Heart (tissue), 3 donors: ENCODE results near the genes CCNL2, MMP23B and GABRD.

GRCh38 chr1:1385936-1386983 lies 11.3 kb upstream of the AURKAIP1 start:
- RAMPAGE, long total RNA, 2 experiments, result no peak in any of the 2 experiments

DNA sequence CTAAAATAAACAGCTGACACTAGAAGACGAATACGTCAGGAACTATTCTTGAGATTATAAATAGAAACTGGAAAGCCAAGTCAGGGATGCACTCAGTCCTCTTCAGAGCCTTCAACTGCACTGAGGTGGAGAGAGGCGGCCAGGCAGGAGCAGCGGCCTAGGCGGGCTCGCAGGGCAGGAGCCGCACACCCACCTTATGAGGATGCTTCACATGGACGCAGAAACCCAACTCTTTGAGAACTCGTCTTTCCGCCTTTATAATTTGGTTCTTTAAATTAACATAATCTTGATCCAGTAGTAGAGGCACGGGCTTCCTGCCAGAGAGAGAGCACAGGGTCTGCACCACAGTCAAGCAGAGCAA lies 4.0 kb downstream of the CCNL2 start:
- RAMPAGE, long total RNA, 2 experiments, result no peak in any of the 2 experiments

- RAMPAGE, long total RNA, 2 experiments, result start-site peak on the minus strand in 1 of 2 experiments, at chr1:1399314-1399320 at its widest, 165 reads per replicate
These were observed at the start of gene CCNL2 for GRCh38 chr1:1399038-1399442. Gene CCNL2, minus strand, starts transcription at chr1:1399335.

GRCh38 chr1:1442017-1442677 lies 6.7 kb downstream of the VWA1 start:
- RAMPAGE, long total RNA, 2 experiments, result no peak in any of the 2 experiments

- RAMPAGE, long total RNA, 2 experiments, result no peak in any of the 2 experiments
These were observed 10.7 kb downstream of the ATAD3A start for GRCh38 chr1:1522487-1523235.

DNA sequence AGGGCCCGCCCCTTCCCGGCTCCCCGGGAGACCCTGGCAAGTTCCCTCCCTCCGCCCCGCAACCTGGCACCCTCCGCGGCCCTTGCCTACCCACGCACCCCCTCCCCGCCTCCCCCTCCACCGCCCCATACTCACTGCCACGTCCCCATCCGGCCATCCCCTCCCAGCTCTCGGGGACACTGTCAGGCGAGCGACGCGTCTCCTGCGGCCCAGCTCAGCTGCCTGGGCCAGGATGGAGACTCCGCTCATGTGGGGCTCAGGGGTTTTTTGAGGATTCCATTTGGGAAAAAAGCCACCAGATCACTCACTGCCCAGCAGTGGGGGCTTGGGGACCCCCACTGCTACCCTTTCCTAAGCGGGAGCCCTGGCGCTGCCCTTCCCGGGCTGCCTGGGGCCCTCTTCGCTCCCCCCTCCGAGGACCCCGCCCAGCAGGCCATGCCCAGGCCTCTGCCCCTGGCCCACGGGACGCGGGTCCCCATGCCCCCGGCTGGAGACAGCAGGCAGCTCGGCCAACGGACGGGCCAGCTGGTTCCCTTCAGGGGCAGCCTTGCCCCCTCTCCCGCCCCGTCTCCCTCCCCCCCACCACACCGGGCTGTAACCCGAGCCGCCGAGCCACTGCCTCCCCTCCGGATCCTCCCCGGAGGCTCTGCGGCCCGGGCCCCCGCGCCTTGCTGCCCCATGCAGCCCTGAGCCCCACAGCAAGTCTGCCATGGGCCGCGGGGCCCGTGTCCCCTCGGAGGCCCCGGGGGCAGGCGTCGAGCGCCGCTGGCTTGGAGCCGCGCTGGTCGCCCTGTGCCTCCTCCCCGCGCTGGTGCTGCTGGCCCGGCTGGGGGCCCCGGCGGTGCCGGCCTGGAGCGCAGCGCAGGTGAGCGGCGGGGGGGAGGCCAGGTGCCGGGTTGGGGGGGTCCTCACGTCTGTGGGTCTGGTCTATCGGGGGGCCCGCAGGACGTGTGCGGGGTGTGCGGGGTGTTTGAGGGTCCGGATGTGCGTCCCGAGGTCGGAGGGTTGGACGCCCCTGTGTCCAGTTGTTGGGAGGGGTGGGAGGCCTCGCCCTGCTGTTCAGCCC lies at the start of gene MMP23B:
MMP23B (plus strand) TSS at position 664 of the 1,066 bp plus-strand sequence.
- RAMPAGE, long total RNA, 2 experiments, result no peak in any of the 2 experiments

- RAMPAGE, long total RNA, 2 experiments, result no peak in any of the 2 experiments
These were observed 3.5 kb downstream of the CDK11B start for GRCh38 chr1:1655330-1655656.

DNA sequence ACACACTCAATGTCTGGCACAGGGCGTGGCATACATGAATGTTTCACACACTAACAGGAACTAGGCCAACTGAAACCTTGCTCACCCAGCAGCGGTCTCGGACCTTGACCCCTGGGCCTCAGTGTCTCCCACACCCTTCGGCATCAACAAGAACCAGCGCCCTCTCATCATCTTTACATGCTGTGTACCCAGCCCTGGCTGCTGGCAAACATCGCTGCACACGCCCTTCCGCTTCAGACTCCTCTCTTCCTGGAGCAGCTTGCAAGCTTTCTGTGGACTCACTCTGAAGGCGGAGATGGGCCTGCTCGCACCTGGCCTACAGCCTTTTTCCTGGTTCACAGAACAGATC lies 8.7 kb downstream of the CDK11A start:
- RAMPAGE, long total RNA, 2 experiments, result no peak in any of the 2 experiments

- RAMPAGE, long total RNA, 2 experiments, result no peak in any of the 2 experiments
These were observed 2.9 kb downstream of the NADK start for GRCh38 chr1:1775231-1775949.

DNA sequence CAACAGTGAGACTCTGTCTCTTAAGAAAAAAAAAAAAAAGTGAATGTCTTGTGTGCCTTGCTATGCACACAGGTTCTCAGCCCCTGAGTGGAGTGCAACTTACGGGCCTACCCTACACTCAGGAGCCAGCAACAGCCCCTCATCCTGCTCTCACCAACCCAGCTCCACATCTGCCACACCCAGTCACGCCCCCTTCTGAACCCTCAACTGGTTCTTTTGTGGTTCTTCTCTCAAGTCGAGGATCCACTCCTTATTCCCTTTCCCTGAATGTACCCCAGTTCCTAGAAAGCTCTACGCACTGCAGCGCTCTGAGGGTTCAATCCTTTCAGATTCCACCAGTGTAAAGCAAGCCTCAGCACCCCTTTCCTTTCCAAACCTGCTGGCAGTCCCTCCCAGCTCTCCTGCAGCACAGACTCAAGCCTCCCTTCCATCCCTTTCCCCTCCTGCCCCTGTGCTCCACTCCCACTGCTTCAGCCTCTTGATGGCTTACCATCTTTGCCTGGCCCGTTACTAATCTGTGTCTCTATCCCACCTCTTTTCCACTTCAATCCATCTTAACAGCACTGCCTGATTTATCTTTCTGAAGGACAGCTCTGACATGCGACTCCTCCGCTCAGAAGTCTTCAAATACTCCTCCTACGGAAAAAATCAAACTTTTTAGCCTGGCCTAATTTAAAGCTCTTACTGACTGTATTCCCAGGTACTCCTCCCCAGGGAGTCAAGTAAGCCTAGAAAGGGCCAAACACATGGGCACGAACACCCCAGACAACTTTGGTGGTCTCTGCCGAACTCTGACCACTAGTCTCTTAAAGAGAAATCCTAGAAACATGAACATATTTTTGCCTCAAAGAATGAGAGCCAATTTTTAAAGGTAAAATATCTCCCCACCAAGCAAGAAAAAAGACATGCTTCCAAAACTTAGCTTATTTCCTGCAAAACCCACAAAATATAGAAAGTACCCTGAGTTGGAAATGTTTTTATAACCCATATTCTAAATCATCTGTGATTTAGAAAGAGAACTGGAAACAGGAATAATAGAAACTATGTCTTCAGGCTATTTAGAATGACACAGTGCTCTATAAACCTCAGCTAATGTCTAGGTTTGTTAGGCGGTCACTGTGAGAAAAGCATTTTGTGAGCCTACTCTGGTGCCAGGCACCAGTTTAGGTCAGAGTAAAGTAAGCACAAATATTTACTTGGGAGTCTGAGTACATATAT lies 37.8 kb downstream of the GNB1 start:
- RAMPAGE, long total RNA, 2 experiments, result no peak in any of the 2 experiments

- RAMPAGE, long total RNA, 2 experiments, result no peak in any of the 2 experiments
These were observed 1.5 kb upstream of the GNB1 start for GRCh38 chr1:1892099-1893062.

DNA sequence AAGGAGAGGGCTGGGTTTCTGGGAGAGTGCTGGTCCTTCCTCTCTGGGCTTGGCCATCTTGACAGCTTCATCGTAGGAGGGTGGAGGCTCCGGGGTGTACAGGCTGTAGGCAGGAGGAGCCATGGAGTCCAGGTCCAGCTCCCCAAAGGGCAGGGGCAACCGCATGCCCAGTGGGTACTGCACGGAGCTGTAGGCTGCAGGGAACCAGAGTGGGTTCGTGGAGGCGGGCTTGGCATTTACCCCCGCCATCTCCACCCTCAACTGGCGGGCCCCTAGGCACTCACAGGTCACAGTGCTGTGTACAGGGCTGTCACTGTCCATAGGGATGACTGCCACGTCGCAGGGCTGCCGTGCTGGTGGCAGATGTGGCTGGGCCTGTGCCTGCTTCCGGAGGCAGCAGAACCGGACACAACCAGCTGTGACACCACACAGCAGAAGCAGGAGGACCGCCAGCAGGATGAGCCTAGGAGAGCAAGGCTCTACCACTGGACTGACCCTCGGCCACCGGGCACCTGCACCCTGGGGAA lies 1.0 kb downstream of the TMEM52 start:
- RAMPAGE, long total RNA, 2 experiments, result no peak in any of the 2 experiments

- RAMPAGE, long total RNA, 2 experiments, result no peak in any of the 2 experiments
These were observed at the start of gene GABRD for GRCh38 chr1:2019037-2019587. Gene GABRD, plus strand, starts transcription at chr1:2019345.

- RAMPAGE, long total RNA, 2 experiments, result no peak in any of the 2 experiments
These were observed 11.6 kb upstream of the FAAP20 start for GRCh38 chr1:2206125-2206533.

DNA sequence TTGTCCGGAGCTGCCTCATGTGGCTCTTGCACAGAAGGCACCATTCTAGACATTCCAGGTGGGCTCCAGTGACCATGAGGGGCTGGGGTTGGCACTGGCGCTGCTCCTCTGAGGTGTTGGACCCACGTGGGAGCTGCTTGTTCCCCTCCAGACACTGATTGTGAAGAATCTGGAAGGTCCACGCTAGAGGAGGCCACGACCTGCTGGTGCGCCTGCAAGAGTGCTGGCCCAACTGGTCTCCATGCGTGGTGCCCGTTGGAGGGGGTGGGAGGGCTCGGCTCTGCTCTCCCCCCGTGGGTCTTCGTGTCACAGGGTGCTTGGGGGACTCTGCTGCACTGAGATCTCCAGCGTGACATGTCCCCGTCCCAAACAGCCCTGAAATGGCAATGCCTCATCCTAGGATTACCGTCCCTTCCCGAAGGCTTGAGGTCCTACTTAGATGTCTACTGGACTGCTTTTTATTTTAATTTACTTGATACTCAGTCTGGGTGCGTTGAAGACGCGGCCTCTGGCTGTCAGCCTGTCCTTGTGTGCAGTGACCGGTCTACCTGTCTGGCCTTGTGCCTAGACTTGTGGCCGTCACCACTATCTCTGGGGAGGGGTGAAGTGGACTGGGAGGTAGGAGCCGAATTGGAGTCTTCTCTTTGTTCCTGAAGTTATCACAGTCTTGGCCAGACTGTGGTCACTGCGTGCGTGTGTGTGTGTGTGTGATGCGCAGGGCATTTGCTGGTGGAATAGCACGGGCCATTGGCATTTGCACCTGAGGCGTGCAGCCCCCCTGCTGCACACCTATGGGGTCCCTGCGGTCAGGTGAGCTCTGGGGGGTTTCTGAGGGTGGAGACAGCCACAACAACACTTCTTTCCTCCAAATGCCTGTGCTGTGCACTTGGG lies 26.2 kb downstream of the SKI start:
- RAMPAGE, long total RNA, 2 experiments, result no peak in any of the 2 experiments

DNA sequence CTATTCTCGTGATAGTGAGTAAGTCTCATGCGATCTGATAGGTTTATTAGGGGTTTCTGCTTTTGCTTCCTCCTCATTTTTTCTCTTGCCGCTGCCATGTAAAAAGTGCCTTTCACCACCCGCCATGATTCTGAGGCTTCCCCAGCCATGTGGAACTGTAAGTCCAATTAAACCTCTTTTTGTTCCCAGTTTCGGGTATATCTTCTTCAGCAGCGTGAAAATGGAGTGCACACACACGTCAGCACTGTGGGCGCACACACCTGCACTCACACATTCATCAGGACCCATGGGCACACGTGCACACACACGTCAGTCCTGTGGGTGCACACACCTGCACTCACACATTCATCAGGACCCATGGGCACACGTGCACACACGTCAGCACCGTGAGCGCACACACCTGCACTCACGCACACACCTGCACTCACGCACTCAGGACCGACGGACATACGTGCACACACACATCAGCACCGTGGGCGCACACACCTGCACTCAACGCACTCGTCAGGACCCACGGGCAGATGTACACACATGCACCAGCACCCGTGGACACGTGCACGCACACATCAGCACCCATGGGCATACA lies 49.4 kb downstream of the SKI start:
- RAMPAGE, long total RNA, 2 experiments, result no peak in any of the 2 experiments

DNA sequence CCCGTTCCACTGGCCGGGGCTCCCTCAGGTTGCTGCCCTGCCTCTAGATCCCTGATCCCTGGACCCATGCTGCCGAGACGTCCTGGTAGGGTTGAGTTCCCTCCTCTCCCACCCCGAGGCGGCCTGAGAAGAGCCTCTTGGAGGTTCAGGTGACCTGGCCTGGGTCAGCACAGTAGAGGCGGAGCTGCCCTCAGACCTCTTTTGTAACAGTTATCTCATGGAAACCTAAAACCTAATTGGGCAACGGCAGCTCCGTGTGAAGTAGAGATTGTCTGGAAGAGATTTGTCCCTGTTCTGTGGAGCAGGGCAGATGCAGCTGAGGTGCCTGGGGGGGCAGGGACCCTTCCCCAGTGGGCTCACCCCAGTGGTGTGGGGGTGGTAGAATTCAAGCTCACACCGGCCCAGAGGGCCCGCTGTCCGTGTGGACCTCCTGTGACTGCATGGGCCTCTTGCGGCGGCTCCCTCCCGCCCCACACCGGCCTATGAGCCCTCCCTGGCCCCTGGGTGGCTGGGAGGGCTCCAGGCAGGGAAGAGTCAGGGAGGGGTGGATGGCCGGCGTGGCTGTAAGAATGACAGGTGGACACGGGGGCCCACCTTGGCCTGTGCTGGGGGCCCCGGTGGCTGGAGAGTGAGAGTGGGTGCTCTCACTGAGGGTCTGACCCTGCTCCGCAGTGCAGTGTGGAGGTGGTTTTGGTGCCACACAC lies 56.2 kb downstream of the SKI start:
- RAMPAGE, long total RNA, 2 experiments, result no peak in any of the 2 experiments

- RAMPAGE, long total RNA, 2 experiments, result no peak in any of the 2 experiments
These were observed 77.7 kb downstream of the SKI start for GRCh38 chr1:2305740-2306353.

GRCh38 chr1:2311350-2312010 lies 79.9 kb downstream of the MORN1 start:
- RAMPAGE, long total RNA, 2 experiments, result no peak in any of the 2 experiments

DNA sequence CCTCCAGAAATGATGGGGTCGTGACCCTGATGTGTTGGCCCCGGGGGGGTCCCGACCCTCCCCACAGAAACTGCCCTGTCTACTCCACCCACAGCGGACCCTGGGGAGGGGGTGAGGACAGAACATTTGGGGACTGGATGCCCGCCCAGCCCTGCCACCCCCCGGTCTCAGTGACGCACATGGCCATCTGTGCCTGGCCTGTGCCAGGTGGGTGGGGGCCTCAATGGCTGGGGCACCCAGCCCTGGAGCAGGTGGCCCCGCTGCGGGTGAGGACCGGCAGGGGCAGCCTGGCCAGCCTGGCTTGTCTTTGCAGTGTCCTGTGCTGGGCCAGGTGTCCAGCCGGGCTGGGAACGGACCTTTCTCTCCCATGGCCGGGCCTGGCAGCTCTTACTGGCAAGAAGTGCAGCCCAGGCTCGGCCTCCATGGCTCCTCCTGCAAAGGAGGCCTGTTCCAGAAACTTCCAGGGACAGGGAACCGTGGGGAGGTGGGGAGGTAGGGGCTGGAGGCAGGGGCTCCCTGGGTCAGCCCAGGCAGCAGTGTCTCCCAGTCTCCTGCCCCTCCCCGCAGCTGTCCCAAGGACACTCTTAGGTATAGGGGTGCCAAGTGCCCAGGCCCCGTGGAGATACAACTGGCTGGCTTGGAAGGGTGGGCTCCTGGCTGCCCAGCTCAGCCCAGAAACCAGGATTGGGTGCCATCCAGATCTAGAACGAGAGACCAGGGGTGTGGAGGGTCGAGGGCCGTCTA lies 78.4 kb downstream of the MORN1 start:
- RAMPAGE, long total RNA, 2 experiments, result no peak in any of the 2 experiments